ENCODE measurements around a stretch of chr2.

DNA sequence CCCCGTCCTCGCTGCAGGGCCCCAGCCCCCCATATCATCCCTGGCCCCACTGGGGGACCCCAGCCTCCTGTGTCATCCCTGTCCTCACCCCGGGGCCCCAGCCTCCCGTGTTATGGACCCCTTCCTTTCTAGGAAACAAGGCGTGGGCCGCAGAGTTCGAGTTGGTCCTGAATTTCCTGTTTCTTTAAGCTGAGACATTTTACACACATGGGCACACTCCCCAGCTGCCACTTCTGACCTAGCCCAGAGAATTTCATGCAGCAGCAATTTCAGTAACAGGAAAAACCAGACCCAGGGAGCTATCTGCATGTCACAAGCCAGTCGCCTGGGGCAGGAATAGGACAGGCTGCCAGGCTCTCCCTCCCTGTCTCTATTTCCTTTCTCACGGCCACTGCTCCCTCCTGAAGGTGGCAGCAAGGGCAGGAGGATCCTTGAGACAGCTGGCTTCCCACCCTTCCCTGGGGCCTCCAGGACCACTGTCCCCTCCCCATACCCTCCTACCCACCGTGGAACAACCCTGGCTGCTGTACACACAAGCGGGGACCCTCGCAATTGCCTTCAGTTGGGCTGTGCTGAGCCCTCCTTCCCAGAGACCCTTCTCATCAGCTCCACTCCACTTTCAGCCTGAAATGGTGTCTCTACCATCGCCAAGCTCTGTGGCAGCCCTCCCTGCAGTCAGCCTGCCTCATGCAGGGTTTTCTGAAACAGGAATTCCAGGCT lies 141.9 kb upstream of the ID2 start:
- PRO-cap, result no peak
- RAMPAGE, long total RNA, 2 experiments, result no peak in any of the 2 experiments

DNA sequence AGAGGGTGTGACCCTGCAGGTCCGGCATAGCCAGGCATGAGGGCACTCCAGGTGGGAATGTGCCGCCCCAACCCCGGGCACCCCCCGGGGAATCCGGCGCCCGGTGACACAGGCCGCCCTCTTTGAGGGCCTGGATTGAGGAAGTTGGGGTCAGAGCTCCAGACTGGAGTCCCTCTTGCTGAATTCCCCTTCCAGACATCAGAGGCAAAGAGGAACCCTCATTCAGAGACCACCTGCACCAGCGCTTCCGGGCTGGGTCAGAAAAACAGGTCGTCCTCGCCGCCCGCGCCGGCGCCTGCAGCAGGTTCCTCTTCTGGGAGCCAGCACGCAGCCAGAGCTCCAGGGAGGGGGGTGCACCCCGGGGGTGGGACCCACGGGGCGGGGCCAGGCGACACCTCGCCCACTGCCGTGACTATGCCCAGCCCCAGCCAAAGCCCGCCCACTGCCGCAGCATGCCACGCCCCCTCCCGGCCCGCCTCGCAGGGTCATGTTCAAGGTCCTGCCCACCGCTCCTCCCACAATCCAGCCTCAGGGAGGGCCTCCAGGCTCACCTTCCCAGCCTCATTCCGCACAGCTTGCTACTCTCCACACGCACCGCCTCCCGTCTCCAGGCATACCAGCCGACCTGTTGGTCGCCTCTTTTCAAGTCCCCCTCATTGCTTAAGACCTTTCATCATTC lies 98.2 kb upstream of the ID2 start:
- PRO-cap, result unidirectional peak, minus-strand start at position 299 of the sequence
- RAMPAGE, long total RNA, 2 experiments, result start-site peak on the minus strand in 1 of 2 experiments, centred at position 337 of the sequence, 11 reads per replicate

- PRO-cap, result no peak
- RAMPAGE, long total RNA, 2 experiments, result no peak in any of the 2 experiments
Measured at GRCh38 chr2:8624846-8625433, 56.9 kb upstream of the ID2 start.

GRCh38 chr2:8626920-8627573 lies 54.8 kb upstream of the ID2 start:
- PRO-cap, result no peak
- RAMPAGE, long total RNA, 2 experiments, result no peak in any of the 2 experiments

- PRO-cap, result no peak
- RAMPAGE, long total RNA, 2 experiments, result no peak in any of the 2 experiments
Measured at GRCh38 chr2:8683791-8683916, 1.8 kb downstream of the ID2 start.

DNA sequence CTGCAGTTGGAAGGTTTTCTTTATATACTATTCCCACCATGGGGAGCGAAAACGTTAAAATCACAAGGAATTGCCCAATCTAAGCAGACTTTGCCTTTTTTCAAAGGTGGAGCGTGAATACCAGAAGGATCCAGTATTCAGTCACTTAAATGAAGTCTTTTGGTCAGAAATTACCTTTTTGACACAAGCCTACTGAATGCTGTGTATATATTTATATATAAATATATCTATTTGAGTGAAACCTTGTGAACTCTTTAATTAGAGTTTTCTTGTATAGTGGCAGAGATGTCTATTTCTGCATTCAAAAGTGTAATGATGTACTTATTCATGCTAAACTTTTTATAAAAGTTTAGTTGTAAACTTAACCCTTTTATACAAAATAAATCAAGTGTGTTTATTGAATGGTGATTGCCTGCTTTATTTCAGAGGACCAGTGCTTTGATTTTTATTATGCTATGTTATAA lies 2.1 kb downstream of the ID2 start:
- PRO-cap, result no peak
- RAMPAGE, long total RNA, 2 experiments, result no peak in any of the 2 experiments

- PRO-cap, result no peak
- RAMPAGE, long total RNA, 2 experiments, result no peak in any of the 2 experiments
Measured at GRCh38 chr2:8955356-8955885, 48.1 kb downstream of the MBOAT2 start.

GRCh38 chr2:8996764-8997742 lies 6.4 kb downstream of the MBOAT2 start:
- PRO-cap, result no peak
- RAMPAGE, long total RNA, 2 experiments, result no peak in any of the 2 experiments

GRCh38 chr2:9103633-9104240 lies 100.3 kb upstream of the MBOAT2 start:
- PRO-cap, result no peak
- RAMPAGE, long total RNA, 2 experiments, result no peak in any of the 2 experiments

DNA sequence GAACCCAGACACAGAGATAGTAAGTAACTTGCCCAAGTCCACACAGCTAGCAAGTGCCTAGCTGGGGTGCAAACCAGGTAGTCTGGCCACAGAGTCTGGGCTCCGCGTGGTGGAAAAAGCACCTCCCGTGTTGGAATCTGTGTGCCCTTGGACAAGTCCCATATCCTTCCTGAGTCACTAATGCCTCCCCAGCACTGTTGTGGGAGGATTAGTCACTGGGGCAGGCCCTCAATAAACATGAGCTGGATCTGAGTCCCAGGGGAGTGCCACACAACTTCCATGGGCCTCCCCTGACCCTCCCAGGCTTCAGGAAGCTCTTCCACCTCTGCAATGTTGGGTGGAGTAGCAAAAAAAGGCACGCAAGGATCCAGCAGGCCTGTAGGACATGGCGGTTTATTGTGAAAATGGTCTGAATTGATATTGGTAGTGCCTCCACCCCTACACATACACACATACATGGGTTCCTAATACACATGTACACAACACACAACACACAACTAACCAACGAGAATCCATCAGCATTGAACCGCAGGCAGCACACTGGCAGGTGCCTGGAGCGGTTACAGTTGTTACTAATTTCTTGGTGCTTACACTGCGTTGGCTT lies 26.7 kb upstream of the ASAP2 start:
- PRO-cap, result no peak
- RAMPAGE, long total RNA, 2 experiments, result no peak in any of the 2 experiments

DNA sequence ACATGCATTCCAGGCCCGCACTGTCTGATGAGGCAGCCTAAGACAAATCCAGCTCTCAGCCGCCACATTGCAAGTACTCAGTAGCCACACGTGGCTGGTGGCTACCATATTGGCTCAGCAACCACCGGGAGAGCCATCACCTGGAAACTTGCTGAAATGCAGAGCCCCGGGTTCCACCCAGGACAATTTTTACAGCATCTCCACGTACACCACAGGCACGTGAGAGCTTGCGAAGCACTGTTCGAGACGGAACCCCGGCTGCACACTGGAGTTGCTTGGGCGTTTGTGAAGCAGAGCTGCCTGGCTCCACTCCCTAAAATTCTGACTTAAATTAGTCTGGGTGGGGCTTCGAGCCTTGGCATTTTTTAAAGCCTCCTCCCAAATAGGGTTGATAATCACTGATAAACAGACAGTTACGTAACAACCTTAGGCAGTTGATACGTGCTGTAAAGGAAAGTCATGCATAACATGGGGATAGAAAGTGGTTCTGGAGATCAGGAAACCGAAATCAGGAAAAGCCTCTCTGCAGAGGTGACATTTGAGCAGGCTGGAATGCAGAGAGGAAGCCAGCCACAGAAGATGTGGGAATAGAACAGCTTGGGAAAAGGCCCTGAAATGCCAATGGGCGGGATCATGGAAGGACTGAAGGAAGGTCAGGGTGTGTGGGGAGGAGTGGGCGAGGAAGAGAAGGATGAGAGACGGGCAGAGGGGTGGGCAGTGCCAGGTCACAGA lies 6.2 kb downstream of the ASAP2 start:
- PRO-cap, result no peak
- RAMPAGE, long total RNA, 2 experiments, result no peak in any of the 2 experiments

DNA sequence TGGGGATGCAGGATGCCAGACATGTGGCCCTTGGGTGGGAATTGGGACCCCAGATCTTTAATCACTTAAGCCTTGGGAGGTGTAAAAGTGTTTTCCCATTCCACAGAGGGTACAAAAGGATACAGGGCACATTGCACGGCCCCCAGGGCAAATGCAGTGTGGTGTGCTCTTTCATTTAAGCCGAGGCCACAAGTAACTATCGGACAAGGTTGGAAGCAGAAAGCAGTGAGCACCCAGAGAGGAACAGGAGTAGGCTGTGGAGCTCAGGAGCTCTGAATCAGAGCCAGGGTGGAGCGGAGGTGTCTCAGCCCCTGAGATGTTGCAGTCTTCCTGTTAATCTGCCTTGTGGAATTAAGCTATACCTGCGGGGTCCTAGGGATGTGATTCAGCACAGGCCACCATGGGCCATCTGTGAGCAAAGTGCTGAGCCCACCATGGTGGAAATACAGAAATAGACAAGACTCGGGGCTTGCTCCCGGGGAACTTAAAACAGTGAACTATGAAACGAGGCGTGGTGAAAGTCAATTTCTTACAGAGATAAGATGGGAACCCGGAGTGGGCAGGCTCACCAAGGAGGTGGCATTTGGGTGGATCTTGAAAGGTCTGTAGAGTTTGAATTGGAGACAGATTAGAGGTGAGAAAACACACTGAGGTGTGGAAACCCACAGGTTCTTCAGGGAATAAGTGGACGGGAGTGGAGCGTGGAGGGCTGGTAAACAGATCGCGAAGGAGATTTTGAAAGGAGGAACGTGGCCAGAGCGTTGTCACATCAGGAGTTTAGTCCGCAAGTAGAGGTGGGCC lies 44.0 kb downstream of the ASAP2 start:
- PRO-cap, result no peak
- RAMPAGE, long total RNA, 2 experiments, result no peak in any of the 2 experiments

GRCh38 chr2:9296798-9297504 lies 90.3 kb downstream of the ASAP2 start:
- PRO-cap, result no peak
- RAMPAGE, long total RNA, 2 experiments, result no peak in any of the 2 experiments

- PRO-cap, result no peak
- RAMPAGE, long total RNA, 2 experiments, result no peak in any of the 2 experiments
Measured at GRCh38 chr2:9423757-9424550, 500 bp downstream of the CPSF3 start.

GRCh38 chr2:9473211-9474216 lies 837 bp upstream of the IAH1 start:
- PRO-cap, result unidirectional peak, plus-strand start at chr2:9474134
- RAMPAGE, long total RNA, 2 experiments, result no peak in any of the 2 experiments

DNA sequence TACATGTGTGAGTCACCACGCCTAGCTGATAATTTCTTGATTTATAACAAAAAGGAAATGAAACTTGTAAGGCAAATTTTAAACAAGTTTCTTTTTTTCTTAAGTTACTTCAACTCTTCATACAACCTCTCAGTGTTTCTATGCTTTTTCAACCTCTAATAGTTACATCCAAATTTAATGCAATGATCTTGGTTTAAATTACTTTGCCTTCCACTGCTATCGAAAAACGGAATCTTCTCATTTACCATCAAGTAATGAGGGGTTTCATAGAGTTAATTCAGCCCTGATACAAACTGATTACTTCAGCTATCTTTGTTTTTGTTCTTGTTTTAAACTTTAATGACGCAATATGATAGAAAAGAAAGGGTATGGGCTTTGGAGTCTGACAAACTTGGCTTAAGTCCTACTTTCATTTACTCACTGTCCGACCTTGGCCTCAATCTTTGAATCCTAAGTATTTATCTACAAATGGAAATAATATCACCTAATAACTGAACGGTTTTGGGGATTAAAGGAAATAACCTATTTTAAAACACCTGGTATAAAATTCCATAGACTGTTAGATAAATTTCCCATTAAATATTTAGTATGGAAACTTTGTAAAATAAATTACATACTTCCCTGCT lies 16.1 kb downstream of the ADAM17 start:
- PRO-cap, result no peak
- RAMPAGE, long total RNA, 2 experiments, result no peak in any of the 2 experiments

- PRO-cap, result no peak
- RAMPAGE, long total RNA, 2 experiments, result no peak in any of the 2 experiments
Measured at GRCh38 chr2:9631127-9631249, 191 bp upstream of the YWHAQ start.

GRCh38 chr2:9644833-9645019 lies 13.9 kb upstream of the YWHAQ start:
- PRO-cap, result no peak
- RAMPAGE, long total RNA, 2 experiments, result no peak in any of the 2 experiments

DNA sequence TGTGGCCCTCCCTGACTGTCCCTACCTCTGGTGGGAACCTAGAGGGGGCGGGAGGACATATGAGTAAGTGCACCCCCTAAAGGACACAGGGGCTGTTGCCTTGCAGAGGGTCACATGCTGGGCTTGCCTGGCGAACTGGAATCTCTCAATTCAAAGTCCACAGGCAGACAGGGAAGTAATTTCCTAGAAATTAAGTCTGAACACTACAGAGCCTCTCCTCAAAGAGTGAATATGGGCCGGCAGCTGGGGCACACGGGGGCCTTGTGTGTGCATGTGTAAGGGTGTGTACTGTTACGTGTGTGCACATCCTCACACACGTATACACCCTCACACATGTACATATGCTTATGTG lies 77.6 kb upstream of the TAF1B start:
- PRO-cap, result no peak
- RAMPAGE, long total RNA, 2 experiments, result no peak in any of the 2 experiments

DNA sequence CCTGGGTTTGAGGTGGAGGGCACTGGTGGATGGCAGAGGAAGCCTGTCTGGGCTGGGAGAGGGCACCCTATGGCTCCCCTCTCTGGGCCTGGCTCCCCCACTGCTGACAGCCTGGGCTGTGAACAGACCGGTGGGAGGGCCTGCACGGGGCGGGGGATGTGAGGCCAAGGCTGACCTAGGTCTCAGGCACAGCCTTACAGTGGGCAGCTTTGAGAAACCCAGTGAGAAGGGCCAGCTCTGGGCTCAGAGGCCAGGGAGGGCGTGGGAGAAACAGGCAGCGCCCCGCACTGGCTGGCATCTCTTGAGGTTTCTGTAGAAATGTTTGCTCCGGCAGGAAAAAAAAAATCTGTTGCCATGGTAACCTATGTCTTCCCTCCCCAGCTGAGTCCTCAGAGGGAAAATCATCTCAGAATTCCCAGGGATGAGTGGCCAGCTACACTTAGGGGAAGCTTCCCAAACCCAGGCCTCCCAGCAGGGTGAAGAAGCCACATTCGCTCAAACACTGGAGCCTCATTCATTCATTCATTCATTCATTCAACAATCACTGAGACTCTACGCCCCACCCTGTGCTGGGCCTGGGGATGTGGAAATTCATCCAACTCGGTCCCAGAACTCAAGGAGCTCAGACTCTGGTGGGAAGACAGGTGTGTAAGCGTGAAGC lies 71.7 kb upstream of the TAF1B start:
- PRO-cap, result no peak
- RAMPAGE, long total RNA, 2 experiments, result no peak in any of the 2 experiments

Data from breast epithelium (tissue), 2 donors.